ENCODE data around the genes CD58 and CD2.

- PRO-cap: no peak
- RAMPAGE, long total RNA: no peak
These were observed 9.1 kb downstream of the VANGL1 start for GRCh38 chr1:115650862-115651373.

- PRO-cap: no peak
- RAMPAGE, long total RNA: no peak
These were observed 1.8 kb downstream of the NHLH2 start for GRCh38 chr1:115838788-115839865.

DNA sequence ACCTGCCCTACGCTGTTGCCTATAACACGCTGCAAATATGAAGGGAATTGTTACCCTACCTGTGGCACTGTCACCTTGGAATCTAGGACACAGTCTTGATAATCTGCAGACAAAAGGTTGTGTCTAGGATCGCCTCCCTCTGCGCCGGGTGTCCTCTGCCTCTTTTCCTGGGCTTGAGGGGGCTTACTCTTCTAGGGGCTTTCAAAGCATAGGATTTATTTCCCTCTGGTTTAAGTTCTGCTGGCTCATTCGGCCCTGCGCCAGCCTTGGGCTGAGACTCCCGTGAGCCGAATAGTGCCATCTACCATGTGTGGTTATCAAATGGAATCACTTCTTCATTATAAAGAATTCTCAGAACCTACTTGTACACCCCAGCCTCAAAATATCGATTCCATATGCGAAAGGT is 728 bp downstream of the SLC22A15 start:
- PRO-cap: no peak
- RAMPAGE, long total RNA: no peak

DNA sequence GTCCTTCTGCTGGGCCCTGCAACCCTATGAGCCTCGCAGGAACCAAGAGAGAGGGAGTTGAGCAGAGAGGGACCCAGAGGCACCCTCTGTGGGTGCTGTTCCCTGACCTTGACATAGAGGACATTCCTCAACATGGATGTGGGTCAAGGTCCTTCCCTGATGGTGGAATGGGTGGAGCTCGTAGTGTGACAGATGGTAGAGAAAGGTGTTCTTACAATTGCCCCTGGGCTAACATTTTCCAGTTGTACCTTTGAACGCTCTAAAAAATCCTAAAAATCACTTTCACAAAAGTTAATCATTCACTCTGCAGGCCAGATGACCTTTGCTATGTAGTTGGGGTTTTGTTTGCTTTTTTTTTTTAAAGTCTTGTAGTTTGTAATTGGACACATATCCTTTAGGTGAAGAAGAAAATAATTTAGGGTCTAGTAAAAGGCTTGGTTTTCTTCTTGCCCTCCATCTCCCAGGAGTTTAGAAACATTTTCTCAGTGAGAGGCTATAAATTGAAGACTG is 41.9 kb downstream of the MAB21L3 start:
- PRO-cap: no peak
- RAMPAGE, long total RNA: no peak

DNA sequence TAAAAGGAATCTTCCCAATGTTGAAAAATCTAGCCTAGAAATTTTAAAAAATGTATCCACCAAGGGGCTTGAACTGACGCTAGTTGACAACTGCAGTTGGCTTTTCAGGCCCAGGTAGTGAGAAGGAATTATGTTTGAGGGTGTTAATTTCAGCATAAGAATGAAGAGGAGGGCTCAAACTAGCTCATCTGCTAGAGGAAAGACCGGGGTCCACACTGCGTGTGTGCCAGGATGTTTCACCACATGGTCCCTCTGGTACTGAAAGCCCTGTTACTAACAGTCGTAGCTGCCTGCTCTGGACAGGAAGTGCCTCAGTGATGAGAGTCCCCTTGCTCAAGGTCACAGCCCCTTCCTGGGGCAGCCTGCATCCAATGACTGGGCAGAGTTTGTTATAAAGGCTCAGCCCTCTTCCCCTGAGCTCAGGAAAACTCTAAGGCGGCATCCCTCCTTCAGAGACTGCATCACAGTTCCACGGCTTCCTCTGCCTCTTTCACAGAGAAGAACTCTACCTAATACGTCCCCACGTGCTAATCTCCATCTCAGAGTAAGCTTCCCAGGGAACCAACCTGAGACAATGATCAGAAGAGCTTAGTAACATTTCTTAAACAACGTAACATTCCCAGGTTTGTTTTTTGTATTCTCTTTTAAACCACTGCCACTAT is 38.2 kb upstream of the ATP1A1 start:
- PRO-cap: no peak
- RAMPAGE, long total RNA: no peak

GRCh38 chr1:116373734-116374347 is 797 bp downstream of the ATP1A1 start:
- PRO-cap: bidirectional peak, plus-strand start at chr1:116374258, minus-strand start at chr1:116373955
- RAMPAGE, long total RNA: no peak

- PRO-cap: no peak
- RAMPAGE, long total RNA: no peak
These were observed 4.6 kb downstream of the ATP1A1 start for GRCh38 chr1:116377244-116378468.

- PRO-cap: no peak
- RAMPAGE, long total RNA: no peak
These were observed 7.4 kb downstream of the ATP1A1 start for GRCh38 chr1:116380419-116380844.

- PRO-cap: no peak
- RAMPAGE, long total RNA: no peak
These were observed 93.4 kb downstream of the CD58 start for GRCh38 chr1:116477328-116477906.

GRCh38 chr1:116482450-116483030 is 88.3 kb downstream of the CD58 start:
- PRO-cap: no peak
- RAMPAGE, long total RNA: no peak

DNA sequence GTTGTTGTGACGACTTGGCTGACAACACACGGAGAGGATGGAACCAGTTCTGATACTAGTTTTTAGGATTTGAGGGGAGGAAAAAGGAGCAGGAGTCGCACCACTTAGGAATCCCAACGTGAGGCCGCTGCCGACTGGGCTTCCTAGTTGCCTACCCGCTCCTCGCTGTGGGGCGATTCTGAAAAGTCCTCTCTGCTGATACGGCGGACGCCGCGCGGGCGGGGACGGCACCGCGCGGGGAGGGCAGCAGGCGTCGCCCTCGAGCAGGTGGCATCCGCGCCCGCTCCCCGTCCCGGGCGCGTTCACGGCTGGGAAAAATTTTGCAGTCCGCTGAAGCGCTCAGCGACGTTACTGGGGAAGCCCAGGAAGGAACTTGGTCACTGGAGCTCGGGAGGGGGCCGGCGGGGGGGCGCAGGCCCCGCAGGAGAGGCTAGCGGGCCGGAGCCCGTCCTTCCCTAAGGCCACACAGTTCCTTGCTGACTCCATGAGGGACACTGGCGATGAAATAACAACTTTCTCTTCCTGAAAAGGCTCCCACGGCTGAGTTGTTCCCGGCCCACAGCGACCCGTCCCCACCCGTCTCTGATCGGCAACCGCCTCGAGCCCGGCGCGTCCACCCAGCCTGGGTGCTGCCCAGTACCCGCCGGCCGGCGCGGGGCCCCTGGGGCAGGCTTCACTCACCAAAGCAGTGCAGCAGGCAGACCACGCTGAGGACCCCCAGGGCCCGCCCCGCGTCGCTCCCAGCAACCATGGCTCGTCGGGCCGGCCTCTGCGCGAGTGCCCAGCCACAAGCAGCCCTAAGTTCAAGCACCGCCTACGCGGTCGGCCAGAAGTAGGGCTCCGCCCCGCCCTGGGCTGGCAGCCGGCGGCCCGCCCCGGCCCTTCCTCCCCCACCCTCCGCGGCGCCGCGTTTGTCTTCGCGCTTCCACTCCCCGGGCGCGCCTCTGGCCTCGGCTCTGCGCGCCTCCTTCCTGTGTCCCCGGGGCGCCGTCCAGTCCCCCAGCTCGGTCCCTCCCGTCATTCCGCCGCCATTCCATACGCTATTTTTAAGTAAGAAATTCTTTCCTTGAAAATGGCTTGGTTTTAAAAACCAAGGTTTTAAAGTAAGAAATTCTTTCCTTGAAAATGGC is at the start of gene CD58:
Gene CD58 (minus strand): TSS at position 805 of the 1,130 bp plus-strand sequence.
- PRO-cap: bidirectional peak, plus-strand start at position 928 of the sequence, minus-strand start at position 773 of the sequence
- RAMPAGE, long total RNA: no peak

DNA sequence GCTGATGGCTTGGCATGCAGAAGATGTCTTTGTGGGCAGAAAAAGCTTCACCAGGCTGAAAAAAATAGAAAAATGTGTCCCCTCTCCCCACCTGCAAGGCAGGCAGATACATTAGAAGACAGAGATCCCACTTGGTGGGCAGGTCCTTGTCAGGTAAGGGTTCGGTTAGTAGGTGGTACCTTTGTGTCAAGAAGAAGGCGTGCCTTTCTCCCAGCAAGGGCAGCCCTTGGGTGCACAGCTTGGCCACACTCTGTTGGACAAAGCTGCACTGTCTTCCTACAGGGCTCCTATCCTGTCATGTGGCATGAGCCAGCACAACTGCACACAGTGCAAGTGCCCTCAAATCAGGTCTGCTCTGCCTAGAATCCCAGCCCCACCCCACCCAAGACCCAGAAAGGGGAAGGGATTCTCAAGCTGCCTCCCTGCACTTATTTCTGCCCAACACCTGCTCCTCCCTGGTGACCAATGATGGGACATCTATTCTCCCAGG is 42.8 kb upstream of the IGSF3 start:
- PRO-cap: no peak
- RAMPAGE, long total RNA: no peak

- PRO-cap: no peak
- RAMPAGE, long total RNA: no peak
These were observed 15.4 kb upstream of the CD2 start for GRCh38 chr1:116738537-116739450.

GRCh38 chr1:116754029-116754770 is at the start of gene CD2:
Gene CD2, plus strand, starts transcription at chr1:116754430.
- PRO-cap: no peak
- RAMPAGE, long total RNA: no peak

GRCh38 chr1:116769445-116770280 is 15.4 kb downstream of the CD2 start:
- PRO-cap: bidirectional peak, plus-strand start at chr1:116769862, minus-strand start at chr1:116769849
- RAMPAGE, long total RNA: no peak

- PRO-cap: no peak
- RAMPAGE, long total RNA: no peak
These were observed 1.6 kb downstream of the VTCN1 start for GRCh38 chr1:117209008-117209619.

GRCh38 chr1:117367876-117368219 is 599 bp downstream of the MAN1A2 start:
- PRO-cap: unidirectional peak, minus-strand start at chr1:117367910
- RAMPAGE, long total RNA: no peak

GRCh38 chr1:117638559-117639085 is 32.8 kb downstream of the TENT5C start:
- PRO-cap: no peak
- RAMPAGE, long total RNA: no peak

- PRO-cap: bidirectional peak, plus-strand start at chr1:117656516, minus-strand start at chr1:117656279; bidirectional peak, plus-strand start at chr1:117656702, minus-strand start at chr1:117656557
- RAMPAGE, long total RNA: no peak
These were observed 50.4 kb downstream of the TENT5C start for GRCh38 chr1:117656055-117656931.

DNA sequence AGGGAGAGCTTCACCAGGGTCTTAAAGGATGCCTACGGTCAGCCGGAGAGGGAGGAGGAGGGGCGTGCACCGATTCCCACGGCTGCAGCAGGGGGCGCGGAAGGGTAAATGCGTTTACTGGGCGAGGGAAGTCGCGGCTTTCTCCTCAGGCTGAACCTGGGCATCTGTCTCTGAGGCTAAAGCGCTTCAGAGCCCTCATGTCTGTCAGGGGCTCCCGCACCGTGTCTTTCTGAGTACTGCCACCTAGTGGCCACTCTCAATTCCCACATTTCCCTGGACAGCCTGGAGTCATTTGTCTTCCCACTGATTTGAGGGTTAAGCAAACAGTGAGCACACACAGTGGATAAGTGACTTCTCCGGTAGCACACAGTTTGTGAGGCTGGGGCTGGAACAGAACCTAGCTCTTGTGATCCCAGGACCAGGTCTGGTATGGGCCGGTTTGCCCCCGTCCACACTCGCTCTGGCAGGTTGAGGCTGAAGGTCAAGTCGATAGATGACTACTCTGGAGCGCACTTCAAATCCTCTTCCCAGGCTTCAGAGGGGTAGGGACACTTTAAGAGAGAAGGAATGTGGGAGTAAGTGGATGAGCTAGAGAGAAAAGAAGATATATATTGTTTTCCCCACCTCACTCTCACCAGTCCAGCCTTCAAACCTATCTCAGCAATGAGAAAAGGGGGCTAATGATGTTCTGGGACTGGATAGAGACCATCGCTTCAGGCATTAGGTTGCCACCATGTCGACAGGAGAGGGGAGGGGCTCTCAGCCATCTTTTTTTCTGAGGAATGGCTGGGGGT is 153.1 kb downstream of the TENT5C start:
- PRO-cap: no peak
- RAMPAGE, long total RNA: no peak

Measured in OCI-LY7 (cell line).